Right lobe of liver (tissue), 4 donors: ENCODE results near the gene TAFA2.

- PRO-cap, 4 experiments = no peak in any of the 4 experiments
- RAMPAGE, long total RNA, 2 experiments = no peak in any of the 2 experiments
Measured at GRCh38 chr12:58591316-58591777, 329.0 kb downstream of the LRIG3 start.

GRCh38 chr12:58899771-58900323 lies 20.5 kb downstream of the LRIG3 start:
- PRO-cap, 4 experiments = no peak in any of the 4 experiments
- RAMPAGE, long total RNA, 2 experiments = no peak in any of the 2 experiments

DNA sequence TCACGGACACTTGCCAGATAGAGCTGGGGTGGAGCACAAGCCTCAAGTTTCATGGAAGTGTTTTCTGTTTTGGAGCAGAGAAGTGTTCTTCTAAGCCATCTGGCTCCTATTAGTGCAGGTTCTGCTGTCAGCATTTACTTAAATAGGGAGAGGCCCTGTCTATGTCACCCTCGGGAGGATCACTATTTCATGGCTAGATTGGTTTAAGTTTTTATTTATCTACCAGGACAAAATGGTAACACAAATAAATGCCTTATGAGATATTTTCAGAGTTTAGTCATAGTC lies 85.3 kb upstream of the LRIG3 start:
- PRO-cap, 4 experiments = no peak in any of the 4 experiments
- RAMPAGE, long total RNA, 2 experiments = no peak in any of the 2 experiments

DNA sequence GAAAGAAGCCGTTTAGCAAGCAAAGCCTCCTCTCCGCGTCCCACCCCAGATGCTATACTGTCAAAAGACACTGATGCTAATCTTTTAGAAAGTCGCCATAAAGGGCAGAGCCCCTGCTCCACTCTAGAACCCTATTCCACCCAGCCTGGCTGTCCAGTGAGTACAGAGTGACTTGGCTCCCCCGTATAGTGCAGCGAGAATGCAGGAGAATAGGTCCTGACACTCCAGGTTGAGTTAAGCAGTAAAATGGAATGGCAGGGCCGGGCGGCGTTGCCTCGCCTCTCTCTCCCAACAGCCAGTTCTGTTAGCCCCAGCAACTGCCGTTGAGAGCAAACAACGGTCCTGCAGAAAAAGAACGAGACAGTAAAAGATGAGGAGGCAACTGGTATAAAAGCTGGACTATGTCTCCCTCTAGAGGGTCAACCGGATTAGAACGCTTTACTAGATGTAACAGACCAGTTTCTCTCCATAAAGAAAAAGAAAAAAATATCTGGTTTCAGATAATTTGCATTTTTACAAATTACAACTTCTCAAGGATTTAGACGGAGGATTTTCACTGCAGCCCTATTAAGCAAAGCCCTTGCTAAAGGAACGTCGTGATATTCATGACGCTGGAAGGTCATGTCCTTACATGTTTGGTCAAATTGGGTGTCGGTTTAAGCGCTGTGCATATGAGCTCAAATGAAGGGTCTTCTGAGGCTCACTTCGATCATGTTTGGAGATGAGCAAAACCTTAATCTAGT lies at the start of gene TAFA2:
TAFA2 (minus strand) TSS at position 324 of the 743 bp plus-strand sequence.
- PRO-cap, 4 experiments = no peak in any of the 4 experiments
- RAMPAGE, long total RNA, 2 experiments = no peak in any of the 2 experiments

DNA sequence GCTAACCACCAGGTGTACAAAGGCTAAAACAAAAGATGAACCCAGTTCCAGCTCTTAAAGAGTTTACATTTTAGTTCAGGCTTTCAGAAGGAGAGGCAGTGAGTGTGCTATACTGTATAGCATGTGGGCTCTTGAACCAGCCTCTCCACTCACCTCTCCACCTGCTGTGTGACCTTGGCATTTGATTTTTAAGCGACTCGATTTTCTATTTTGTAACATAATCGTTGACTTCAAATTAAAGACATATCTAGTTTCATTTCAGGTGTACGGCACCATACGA lies 938 bp upstream of the USP15 start:
- PRO-cap, 4 experiments = peak in 1 of 4 experiments; most common plus-strand start position 86 of the sequence (in 1)
- RAMPAGE, long total RNA, 2 experiments = no peak in any of the 2 experiments

DNA sequence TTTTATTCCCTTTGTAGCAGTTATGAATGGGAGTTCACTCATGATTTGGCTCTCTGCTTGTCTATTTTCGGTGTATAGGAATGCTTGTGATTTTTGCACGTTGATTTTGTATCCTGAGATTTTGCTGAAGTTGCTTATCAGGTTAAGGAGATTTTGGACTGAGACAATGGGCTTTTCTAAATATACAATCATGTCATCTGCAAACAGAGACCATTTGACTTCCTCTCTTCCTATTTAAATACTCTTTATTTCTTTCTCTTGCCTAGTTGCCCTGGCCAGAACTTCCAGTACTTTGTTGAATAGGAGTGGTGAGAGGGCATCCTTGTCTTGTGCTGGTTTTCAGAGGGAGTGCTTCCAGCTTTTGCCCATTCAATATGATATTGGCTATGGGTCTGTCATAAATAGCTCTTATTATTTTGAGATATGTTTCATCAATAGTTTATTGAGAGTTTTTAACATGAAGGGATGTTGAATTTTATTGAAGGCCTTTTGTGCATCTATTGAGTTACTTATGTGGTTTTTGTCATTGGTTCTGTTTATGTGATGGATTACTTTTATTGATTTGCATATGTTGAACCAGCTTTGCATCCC lies 79.0 kb downstream of the USP15 start:
- PRO-cap, 4 experiments = no peak in any of the 4 experiments
- RAMPAGE, long total RNA, 2 experiments = no peak in any of the 2 experiments

DNA sequence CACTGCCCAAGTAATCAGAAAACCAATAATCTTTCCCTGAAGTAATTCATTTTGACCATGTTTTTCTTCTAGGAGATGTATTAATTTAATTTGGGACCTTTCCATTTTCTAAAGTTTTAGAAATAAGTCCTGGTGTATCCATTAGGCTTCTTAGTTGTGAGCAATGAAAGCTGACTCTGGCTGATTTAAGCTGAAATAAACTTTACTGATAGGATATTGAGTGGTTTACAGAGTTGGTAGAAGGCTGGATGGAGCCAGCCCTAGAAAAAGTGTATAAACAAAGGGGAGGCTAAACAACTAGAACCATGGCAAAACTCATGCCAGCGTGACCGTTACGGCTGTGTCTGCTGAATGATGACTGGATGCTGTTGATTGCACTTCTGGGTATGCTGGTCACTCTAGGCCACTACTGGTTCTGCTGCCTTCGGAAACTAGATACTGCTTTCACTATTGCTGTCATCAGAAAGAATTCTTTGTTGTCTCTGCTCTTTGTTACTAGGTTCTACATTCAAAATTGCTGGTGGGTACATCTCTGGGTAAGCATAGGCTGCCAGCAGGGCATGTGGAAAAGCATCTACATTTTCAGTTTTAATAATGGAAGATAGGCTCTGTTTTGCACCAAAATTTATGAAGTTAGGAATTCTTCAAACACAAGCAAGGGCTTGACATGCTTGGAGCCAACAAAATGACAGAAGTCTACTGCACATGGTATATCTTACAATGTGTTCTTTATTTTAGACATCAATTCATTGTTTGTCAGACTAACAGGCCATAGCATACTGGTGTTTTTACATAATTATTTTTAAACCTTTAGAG lies 15.2 kb downstream of the MON2 start:
- PRO-cap, 4 experiments = no peak in any of the 4 experiments
- RAMPAGE, long total RNA, 2 experiments = no peak in any of the 2 experiments

GRCh38 chr12:62676525-62676976 lies 209.9 kb downstream of the MON2 start:
- PRO-cap, 4 experiments = no peak in any of the 4 experiments
- RAMPAGE, long total RNA, 2 experiments = no peak in any of the 2 experiments

DNA sequence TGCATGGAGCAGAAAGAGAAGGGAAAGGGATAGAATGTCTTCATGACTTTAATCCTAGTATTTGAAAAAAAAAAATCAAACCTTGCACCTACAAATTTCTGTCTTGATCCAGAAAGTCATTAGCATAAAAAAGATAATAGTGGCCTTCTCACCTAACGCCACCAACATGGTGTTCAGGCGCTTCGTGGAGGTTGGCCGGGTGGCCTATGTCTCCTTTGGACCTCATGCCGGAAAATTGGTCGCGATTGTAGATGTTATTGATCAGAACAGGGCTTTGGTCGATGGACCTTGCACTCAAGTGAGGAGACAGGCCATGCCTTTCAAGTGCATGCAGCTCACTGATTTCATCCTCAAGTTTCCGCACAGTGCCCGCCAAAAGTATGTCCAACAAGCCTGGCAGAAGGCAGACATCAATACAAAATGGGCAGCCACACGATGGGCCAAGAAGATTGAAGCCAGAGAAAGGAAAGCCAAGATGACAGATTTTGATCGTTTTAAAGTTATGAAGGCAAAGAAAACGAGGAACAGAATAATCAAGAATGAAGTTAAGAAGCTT lies 30.3 kb upstream of the PPM1H start:
- PRO-cap, 4 experiments = no peak in any of the 4 experiments
- RAMPAGE, long total RNA, 2 experiments = start-site peak on the plus strand in 2 of 2 experiments, centred at position 147 of the sequence, 26 to 36 reads per replicate

DNA sequence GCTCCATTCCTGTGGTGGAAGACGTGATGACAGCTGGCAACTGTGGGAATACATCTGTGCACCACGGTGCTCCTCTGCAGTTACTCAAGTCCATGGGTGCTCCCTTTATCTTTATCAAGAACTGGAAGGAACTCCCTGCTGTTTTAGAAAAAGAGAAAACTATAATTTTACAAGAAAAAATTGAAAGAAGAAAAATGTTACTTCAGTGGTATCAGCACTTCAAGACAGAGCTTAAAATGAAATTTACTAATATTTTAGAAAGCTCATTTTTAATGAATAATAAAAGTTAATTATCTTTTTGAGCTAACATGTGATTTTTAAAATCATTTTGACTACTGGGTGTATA lies 29.1 kb downstream of the RXYLT1 start:
- PRO-cap, 4 experiments = no peak in any of the 4 experiments
- RAMPAGE, long total RNA, 2 experiments = no peak in any of the 2 experiments

- PRO-cap, 4 experiments = no peak in any of the 4 experiments
- RAMPAGE, long total RNA, 2 experiments = no peak in any of the 2 experiments
Measured at GRCh38 chr12:63918136-63919453, 74.1 kb downstream of the SRGAP1 start.

- PRO-cap, 4 experiments = peak in 1 of 4 experiments; most common plus-strand start chr12:63940569 (in 1)
- RAMPAGE, long total RNA, 2 experiments = no peak in any of the 2 experiments
Measured at GRCh38 chr12:63940190-63940844, 95.8 kb downstream of the SRGAP1 start.

- PRO-cap, 4 experiments = no peak in any of the 4 experiments
- RAMPAGE, long total RNA, 2 experiments = no peak in any of the 2 experiments
Measured at GRCh38 chr12:64338662-64339053, 51.9 kb downstream of the C12orf56 start.

DNA sequence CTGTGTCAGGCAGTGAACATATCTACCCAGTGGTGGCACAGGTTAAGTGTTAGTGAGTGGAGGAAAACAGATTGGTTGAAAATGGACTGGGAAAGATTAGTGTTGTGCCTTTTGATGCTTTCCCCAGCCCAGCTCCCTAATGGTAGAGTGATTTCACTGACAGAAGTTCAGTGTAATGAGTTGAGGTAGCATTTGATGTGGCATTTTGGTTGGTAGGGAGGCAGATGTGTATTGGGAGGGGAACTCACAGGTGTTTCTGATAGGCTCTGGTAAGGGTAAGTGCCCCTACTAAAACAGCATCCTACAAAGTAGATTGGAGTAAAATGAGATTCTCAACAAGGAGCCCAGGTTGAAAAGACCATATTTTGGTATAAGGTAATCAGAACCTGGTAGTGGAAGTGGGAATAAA lies 4.2 kb downstream of the TBK1 start:
- PRO-cap, 4 experiments = no peak in any of the 4 experiments
- RAMPAGE, long total RNA, 2 experiments = no peak in any of the 2 experiments

DNA sequence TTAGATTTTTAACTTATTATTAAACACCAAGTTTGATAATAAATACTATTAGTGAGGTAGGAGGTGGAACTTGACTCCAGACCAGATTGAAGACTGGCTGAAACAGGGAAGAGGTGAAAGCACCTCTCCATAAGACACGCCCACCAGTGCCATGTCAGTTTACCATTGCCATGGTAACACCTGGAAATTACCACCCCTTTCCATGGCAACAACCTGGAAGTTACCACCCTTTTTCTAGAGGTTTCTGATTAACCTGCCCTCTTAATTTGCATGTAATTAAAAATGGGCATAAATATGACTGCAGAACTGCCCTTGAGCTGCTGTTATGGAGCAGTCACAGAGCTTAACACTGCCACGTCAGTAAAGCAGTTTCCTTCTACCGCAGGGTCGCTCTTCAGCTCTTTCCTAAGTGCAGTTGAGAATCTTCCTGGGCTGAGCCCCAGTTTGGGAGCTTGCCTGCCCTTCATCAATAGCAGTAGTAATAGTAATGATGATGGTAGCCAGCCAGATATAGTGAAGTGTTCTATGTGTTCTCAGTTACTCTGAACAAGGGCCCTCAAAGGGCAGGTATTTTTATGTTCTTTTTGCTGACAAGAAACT lies 55.2 kb downstream of the RASSF3 start:
- PRO-cap, 4 experiments = peak in 1 of 4 experiments; most common plus-strand start position 320 of the sequence (in 1); most common minus-strand start position 88 of the sequence (in 1)
- RAMPAGE, long total RNA, 2 experiments = no peak in any of the 2 experiments

- PRO-cap, 4 experiments = no peak in any of the 4 experiments
- RAMPAGE, long total RNA, 2 experiments = no peak in any of the 2 experiments
Measured at GRCh38 chr12:64674511-64674933, 64.2 kb downstream of the RASSF3 start.

- PRO-cap, 4 experiments = no peak in any of the 4 experiments
- RAMPAGE, long total RNA, 2 experiments = no peak in any of the 2 experiments
Measured at GRCh38 chr12:65646384-65646754, 177.9 kb upstream of the HMGA2 start.

DNA sequence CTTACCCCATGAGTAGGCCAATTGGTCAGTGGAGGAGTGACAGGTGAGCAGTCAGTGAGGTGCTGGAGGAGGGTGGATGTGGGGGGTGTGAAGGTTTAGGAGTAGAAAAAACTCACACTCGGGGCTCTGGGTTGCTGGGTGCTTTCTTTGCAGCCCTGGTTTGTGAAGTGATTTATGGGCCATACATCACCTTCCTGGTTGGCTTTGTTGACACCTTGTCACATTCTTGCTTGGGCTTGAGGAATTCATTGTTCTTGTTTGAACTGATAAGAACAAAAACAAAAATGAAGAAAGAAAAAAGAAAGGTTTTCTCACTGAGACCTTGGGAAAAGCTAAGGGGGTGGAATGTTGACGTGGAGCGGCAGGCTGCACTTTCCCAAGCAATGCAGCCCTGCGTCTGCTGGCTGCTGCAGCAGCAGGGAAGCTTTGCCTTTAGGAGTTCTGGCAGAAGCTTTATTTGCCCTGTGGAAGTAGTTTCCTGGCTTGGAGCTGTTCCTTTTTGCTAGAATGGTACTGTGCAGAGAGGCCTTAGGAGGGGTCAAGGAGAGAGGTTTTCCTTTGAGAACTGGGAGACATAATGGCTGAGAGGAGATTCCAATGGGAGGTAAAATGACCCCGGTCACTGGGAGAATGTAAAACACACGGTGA lies 52.7 kb downstream of the HMGA2 start:
- PRO-cap, 4 experiments = no peak in any of the 4 experiments
- RAMPAGE, long total RNA, 2 experiments = no peak in any of the 2 experiments

DNA sequence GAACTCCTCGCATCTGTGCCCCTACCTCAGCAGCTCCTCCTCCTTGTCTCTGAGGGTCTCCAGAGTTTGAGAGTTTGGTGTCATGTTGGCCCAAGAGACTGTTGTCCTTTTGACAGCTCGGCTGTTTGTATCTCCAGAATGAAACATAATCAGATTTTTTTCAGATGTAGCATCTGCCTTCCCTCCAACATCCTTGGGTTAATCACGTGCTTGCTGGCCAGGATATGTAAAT lies 56.8 kb downstream of the HMGA2 start:
- PRO-cap, 4 experiments = no peak in any of the 4 experiments
- RAMPAGE, long total RNA, 2 experiments = no peak in any of the 2 experiments

DNA sequence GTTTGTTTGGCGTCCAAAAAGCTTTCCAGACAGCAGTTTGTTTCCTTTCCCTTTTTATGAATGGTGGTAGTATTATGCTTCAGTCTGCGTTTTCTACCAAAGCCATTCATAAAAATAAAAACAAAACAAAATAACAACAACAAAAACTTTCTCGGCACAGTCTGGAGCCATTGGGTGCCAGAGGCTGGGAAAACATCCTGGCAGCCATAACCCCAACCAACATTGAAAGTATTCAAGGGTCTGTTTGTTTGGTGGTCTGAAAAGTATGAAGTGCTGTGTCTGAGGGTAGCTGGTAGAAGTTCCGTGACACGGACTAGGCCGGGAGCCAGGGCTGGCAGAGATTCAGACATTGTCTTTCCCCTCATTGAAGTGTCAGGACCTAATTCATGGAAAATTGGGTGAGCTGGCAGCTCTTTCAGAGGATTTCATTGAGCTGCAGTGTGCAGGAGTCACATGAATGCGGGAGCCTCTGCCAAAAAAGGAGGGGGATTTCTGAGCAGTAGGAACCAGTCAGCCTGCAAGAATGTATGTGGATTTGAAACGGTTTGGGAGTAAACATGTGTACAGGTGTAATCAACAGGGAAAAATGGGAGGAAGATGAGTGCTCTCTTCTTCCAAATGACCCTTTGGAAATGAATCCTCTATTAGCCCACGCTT lies 124.3 kb downstream of the HMGA2 start:
- PRO-cap, 4 experiments = no peak in any of the 4 experiments
- RAMPAGE, long total RNA, 2 experiments = no peak in any of the 2 experiments